ENCODE measurements around a stretch of chr14.

GRCh38 chr14:50044883-50045586 is 71.3 kb downstream of the VCPKMT start:
- PRO-cap: no peak

GRCh38 chr14:50047162-50047938 is 69.0 kb downstream of the VCPKMT start:
- PRO-cap: no peak

- PRO-cap: no peak
Observed at GRCh38 chr14:50062120-50062531, 54.2 kb downstream of the VCPKMT start.

- PRO-cap: no peak
Observed at GRCh38 chr14:50197730-50198284, 33.6 kb downstream of the SOS2 start.

DNA sequence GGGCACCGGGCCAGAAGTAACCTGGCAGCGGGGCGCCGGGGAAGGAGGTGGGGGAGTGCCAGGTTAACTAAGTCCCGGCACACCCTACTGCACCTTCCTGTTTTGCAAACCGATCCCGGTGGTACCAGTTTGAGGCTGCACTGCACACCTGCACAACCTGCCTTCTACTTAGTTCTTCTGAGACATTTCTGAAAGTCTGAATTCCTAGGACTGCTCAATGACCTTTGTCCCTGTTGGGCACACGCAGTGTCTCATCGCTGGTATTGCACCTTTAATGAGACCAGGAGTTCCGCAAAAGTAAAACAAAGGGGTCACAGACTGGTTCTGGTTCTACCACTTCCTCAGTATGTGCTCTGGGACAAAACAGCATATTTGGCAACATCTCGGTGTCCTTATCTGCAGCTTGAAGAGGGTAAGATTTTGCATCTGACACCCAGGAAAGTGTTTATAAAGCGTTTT is 616 bp upstream of the MAP4K5 start:
- PRO-cap: no peak

- PRO-cap: no peak
Observed at GRCh38 chr14:50559561-50559911, 409 bp upstream of the ATL1 start.

DNA sequence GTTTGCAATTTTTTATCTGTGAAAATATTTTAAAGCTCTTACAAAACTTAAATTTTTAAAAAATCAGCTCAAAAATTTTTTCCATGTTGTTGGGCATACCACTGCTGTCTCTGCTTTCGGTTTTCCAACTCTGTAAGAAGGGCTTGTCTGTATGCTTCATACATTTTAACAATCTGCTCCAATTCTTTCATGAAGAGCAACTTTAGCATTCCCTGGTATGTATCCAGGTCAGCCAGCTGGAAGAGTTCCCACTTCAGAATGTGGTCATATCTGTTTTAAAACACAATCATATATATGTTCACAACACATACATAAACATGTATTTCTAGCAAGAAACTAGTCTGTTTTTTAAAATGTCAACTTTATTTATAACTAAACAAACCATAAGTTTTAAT is 33.0 kb downstream of the SAV1 start:
- PRO-cap: no peak

- PRO-cap: no peak
Observed at GRCh38 chr14:50644684-50645263, 23.3 kb downstream of the SAV1 start.

DNA sequence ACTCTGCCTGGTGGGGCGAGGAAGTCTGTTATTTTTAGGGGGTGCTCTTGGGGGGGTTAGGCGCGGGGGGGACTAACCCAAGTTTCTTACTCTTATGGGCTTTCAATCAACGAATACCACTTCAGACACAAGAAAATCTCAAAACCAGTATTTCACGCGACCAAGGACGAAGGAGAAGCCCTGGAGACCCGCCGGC is 600 bp downstream of the SAV1 start:
- PRO-cap: unidirectional peak, plus-strand start at position 147 of the sequence

DNA sequence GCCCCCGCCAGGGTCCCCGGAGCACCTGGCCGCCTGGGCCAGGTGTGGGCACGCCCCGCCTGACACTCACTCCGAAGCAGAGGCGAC is 459 bp downstream of the SAV1 start:
- PRO-cap: no peak

DNA sequence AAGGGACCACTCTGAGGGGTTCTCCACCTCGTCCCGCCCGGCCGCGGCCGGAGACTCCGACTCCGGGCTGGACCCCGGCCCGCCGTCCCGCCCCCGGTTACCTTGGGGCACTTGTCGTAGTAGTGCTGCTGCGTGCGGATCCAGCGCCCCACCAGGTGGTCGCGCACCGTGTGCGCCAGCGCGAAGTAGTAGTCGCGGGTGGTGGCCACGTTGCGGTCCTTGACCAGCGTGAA is 307 bp downstream of the PYGL start:
- PRO-cap: no peak

GRCh38 chr14:50996896-50997352 is 52.6 kb upstream of the PYGL start:
- PRO-cap: no peak

DNA sequence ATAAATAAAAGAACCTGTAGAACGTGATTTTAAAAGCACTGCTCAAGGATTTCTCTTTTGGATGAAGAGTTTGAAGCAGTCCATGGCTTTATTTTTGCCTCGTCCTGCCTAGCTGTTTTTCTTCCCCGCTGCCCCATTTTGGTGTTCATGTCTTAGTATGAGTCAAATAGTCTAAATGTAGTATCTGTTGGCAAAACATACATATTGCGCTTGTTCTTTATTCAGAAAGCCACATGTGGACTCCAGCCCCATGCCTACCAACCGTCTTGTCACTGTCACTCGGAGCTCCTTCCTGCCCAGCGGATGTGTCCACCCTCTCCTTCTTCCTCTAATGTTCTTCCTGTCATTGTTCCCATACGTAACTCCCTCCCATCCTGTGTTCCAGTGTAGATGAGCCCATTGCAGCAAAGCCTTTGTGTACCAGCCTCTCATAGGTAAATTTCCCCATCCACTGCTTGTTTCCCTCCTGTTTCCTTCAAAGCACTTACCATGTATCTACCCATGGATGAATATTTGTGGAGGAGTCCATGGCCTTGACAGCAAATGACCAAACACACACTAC is 120.5 kb downstream of the TMX1 start:
- PRO-cap: no peak

DNA sequence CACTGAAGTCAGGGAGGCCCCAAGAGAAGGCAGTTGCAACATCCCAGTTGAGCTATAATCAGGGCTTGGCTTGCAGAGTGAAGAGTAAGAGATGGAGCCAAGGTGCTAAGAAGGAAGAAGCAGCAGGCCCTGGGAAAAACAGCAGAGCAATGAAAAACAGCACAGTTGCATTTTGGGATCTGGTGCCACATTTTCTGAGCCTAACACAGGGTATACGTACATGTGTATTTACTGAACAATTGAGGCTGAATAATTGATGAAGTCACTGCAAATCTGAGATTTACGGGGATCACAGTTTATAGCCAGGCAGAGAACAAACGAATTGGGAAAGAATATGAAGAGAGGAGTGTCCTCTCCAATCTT is 171.7 kb upstream of the FRMD6 start:
- PRO-cap: no peak

DNA sequence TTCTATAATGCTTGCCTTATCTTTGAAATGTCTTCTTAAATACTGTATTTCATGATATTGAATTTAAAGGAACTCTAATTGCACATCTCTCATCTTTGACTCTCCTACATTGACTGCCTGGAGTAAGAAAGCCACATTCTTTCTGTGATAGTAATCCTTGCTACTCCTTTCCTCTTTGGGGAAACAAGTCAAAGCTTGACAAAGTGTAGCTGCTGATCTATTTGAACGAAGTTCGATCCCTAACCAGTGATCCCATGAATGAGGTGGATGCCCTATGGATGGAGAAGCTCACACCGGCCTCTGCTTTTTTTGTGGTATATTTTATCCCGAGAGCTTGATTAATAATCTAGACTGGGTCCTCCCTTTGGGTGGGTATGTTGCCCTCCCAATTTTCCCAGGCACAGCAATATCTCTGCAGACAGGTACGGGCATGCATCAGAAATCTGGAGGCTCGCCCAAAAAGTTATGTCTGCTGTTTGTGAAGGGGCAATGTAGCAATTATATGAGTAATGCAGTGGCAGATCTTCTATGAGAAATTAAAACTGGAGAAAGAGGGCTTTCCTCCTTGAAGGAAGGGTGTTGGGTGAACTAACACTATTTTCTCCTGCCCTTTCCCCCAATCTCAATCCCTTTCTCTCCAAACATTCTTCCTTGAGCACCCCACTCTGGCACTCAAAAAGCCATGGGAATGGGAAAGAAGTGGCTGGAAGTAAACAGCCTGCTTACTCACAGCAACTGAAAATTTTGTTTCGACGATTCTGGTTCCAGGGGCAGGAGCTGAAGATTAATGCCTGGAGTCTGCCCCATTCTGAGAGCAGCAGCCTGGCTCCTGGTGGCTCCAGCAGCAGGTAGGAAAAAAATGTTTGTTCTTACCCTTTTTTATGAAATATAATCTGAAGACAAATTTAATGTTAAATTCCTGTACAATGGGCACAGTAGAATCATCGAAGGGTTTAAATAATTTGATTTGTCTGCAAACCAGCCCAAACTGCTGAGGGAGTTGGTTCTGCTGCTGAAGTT is 162.8 kb upstream of the FRMD6 start:
- PRO-cap: no peak

GRCh38 chr14:51650671-51651112 is 1.0 kb upstream of the FRMD6 start:
- PRO-cap: no peak

DNA sequence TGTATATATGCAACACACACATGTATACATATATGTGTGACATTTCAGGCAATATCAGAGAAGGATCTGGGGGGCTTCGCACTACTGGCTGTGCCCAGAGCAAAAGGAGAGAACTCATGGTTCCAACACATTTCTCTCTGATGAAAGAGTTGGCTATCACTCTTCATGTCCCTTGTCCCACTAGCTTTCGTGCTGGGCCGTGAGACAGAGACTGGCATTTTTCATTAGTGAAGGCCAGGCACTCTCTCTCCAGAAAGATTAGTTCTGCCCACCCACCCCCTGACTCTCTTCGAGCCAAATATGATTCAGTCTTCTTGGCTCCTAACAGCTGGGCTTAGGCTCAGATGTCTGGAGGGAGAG is 5.3 kb upstream of the GNG2 start:
- PRO-cap: no peak

DNA sequence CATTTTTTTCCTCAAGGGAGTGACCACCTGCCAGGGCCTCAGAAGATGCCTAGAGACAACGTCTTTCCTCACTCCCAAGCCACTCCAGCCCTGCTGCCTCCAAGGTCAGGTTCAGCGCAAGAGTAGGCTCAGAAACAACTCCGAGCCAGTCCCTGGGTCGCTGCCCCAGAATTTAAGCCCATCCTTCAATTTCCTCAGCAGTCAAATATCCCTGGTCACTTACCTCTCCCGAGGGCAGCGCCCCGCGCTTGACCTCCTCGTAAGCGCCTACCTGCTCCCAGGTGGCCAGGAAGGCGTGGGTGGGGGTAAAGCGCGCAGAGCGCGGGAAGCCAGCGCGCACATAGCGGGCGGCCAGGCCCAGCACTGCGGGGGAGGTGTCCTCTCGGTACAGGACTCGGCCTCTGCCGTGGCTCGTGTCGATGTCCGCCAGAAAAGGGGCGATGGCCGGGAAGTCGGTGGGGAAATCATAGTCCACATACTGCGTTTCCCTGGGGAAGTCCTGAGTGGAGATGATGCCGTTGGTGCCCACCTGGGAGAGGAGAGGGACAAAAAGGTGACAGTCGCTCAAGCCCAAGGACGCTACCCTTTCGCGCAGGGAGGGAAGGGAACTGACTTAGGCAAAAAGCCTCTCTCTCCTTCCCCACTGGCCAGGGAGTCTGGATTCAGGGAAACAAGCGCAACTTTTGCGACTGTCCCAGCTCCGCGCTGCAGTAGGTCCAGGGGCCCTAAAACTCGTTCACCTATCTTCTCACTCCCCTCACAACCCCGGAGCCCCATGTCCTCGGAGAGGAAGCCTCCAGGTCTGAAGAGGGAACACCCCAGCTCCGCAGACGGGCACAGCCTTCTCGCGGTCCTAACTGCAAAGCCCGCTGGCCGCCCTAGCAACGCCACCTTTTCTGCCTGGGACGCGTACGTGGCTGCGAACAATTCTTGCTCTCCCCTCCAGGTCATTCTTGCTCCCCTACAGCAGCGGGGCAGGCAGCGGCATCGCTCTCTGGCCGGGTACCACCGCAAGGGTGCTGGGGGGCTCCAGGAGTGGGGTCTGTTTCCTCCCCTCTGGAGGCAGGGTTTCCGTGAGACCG is 883 bp downstream of the NID2 start:
- PRO-cap: no peak

DNA sequence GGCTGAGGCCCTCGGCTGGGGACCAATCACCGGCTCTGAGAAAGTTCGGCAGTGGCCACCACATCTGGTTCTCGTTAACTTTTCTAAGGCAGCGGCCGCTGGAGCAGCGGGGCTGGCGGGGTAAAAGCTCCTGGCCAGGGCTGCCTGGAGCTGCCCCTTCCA is 161 bp upstream of the NID2 start:
- PRO-cap: no peak

- PRO-cap: no peak
Observed at GRCh38 chr14:52080329-52081142, 11.7 kb upstream of the NID2 start.

Measured in SP-49 (cell line).